Occipital lobe (tissue), 2 donors: ENCODE data around the genes AS3MT and STN1.

- RAMPAGE, long total RNA = no peak
Measured at GRCh38 chr10:102450287-102451274, 762 bp downstream of the C10orf95 start.

- RAMPAGE, long total RNA = no peak
Measured at GRCh38 chr10:102452761-102453609, 1.6 kb upstream of the C10orf95 start.

GRCh38 chr10:102648298-102648824, 4.1 kb downstream of the TRIM8 start:
- RAMPAGE, long total RNA = no peak

- RAMPAGE, long total RNA = no peak
Measured at GRCh38 chr10:102674970-102675880, 30.9 kb downstream of the TRIM8 start.

DNA sequence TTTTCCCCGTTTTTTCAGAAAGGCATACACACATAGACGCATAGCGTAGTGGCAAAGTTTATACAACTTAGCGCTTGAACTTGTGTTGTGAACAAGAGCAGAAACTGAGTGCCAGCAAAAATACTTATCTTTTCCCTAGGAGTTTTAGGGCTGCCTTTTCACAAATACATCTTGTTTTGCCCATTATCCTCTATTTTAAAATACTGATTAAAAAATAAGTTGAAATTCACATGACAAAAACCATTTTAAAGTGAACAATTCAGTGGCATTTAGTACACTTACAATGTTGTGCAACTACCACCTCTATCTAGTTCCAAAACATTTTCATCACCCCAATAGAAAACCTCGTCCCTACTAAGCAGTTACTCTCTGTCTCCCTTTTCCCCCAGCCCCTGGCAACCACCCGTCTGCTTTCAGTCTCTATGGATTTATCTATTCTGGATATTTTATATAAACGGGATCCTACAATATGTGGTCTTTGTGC, 1.4 kb downstream of the WBP1L start:
- RAMPAGE, long total RNA = no peak

GRCh38 chr10:102752497-102752920, 8.8 kb downstream of the WBP1L start:
- RAMPAGE, long total RNA = no peak

DNA sequence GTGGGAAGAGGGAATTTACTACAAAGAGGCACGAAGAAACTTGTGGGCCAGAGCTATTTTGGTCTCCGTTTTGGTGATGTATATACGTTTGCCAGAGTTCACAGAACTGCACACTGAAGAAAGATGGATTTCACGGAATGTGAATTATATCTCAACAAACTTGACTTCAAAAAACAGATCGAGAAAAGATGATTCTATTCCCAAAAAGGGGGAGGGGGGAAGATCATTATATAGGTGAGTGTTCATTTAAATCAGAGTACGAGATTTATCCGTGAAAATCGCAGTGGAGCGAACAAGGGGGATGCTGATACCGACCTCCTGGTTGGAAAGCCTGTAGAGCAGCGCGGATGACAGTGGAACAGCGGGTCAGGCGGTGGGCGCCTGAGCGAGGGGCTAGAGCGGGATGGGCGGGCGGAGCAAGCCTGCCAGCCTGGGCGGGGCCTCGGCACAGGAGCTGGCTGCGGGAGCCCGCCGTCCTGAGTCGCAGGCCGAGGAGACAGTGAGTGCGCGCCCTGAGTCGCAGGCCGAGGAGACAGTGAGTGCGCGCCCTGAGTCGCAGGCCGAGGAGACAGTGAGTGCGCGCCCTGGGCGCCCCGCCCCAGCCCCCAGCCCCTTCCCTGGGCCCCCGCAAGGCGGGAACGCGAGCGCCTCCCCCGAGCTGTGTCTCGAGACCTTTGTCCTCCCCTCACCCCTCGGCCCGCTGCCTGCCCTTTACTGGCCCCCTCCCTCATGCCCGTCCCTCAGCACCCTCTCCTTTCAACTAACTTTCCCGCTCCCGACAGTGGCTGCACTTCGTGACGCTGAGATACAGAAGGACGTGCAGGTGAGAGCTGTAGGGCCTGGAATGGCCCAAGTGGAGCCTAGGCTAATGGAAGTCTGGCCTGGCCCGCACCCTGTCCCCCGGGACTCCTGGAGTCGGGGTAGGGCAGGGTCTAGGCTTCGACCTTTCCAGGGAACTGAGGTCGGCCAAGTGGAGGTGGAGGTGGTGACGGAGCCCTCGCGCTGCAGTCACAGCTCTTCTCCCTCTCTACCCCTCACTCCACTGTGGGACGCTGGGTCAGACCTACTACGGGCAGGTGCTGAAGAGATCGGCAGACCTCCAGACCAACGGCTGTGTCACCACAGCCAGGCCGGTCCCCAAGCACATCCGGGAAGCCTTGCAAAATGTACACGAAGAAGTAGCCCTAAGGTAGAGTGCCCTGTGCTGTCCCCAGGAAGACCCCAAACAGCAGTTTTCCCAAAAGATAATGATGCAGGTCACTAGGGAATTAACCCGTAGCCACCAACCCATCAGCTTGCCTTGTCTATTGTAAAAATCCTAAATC, at the start of gene AS3MT:
Gene AS3MT, plus strand, starts transcription at position 448 of the 1,325 bp plus-strand sequence.
- RAMPAGE, long total RNA = start-site peak on the plus strand centred at position 474 of the sequence, 94 bp wide, 111 and 287 reads in 2 replicates

DNA sequence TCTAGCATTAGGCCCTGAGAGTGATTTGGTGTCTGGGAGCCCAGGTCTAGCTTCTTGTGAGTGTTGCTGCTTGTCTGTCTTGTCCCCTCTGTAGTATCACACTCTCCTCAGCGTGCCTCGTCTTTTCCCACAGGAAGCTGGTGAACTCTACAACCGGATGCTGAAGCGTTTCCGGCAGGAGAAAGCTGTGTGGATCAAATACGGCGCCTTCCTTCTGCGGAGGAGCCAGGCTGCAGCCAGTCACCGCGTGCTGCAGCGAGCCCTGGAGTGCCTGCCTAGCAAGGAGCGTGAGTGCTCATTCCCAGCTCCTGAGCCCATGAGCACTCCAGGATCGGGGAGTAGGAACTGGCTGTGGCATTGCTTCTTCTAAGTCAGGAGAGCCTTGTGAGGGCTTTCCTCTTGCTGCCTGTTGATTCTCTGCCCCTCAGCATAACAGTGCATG, 8.4 kb downstream of the CALHM2 start:
- RAMPAGE, long total RNA = no peak

DNA sequence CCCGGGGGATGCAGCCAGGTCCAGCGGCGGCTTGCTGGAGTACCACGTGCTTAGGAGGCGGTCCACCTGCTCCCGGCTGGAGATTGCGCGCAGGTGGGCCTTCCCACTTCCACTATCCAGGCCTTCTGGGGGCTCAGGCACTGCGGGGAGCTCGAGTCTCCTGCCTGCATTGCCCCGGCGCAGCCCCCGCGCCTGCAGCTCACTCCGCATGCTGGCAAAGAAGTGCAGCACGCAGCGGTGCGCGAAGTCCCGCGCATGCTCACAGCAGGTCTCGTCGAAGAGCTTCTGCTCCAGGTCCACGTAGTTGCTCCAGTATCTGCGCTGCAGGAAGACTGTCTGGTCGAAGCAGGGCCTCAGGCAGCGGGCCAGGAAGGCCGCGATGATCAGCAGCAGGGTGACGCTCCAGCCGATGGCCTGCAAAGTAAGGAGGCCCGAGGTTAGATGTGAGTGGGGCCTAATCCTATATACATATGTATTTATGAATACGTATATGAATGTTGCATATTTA, 5.7 kb downstream of the CALHM3 start:
- RAMPAGE, long total RNA = no peak

GRCh38 chr10:103548607-103549596, 55.4 kb downstream of the NEURL1 start:
- RAMPAGE, long total RNA = no peak

GRCh38 chr10:103649430-103649848, 155.9 kb downstream of the NEURL1 start:
- RAMPAGE, long total RNA = no peak

GRCh38 chr10:103682036-103682697, 173.2 kb downstream of the SH3PXD2A start:
- RAMPAGE, long total RNA = no peak

- RAMPAGE, long total RNA = no peak
Measured at GRCh38 chr10:103712233-103712567, 143.2 kb downstream of the SH3PXD2A start.

- RAMPAGE, long total RNA = no peak
Measured at GRCh38 chr10:103759004-103759969, 96.1 kb downstream of the SH3PXD2A start.

DNA sequence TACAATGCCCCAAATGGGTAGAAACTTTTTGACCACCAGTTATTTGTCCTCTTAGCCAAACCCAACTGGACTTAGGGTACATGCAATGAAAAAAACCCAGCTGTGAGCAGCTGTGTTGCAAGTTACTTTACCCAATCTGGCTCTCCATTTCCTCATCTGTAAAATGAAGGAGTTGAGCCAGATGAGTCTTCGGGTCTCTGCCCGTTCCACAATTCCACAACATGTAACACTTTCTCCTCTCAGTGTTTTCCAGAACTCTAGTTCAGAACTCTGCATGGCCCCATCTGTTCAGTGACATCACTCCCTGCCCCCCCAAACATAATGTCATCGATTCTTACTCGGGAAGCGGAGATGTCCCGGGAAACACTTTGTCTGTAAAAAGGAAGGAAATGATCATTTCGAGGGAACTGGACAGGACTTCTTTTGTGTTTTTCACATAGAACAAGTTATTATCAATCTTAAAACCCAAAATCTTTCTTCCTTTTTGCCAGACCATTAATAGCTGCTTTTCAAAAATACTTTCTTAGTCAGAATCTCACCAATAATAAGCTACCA, 2.5 kb downstream of the SH3PXD2A start:
- RAMPAGE, long total RNA = no peak

DNA sequence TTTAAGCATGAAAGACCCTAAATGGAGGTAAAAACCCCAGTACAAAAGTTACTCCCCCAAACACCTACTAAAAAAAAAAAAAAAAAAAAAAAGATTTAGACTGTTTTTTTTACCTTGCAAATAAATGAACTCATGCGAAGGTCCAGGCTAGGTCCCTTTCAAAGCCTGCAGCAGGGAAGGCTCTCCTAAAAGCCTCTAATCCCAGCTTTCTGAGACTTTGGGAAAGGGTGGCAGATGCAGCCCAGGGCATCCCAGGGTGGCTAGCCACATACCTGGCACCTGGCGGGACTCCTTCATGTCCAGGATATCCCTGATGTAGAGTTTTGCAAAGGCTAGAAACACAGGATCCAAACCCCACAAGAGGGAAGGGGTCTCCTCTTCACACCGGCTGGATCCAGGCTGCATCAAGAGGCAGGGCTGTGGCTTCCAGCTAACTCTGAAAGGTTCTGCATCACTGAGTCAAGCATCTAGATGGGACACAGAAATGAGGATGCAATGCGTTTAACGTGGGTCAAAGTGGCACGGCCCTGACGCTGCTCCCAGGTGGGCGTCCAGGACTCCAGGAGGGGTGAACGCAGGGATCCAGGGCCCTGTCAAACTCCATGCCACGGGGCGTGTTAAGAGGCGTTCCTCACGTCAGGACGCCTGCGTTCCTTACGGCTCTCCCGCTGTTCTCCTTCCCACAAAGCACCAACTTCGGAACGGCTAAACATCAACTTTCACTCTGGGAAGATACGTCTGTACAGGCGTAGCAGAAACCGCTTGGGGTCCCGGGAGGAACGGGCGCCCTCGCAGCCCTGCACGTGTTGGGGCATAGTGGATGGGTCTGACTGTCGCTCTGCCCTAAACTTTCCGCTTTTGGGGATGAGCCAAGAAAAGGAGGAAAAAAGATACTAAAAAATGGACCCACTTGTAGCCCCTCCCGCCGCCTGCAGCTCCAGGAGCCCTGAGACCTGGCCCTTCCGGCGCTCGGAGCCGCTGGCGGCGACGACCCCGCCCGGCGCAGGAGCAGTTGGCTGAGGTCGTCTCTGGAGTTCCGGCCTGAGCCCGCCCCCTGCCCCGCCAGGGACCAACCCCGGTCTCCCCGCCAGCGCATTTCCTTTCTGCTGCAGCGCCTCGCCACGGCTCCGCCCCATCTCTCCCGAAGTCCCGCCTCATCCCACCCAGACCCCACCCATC, at the start of gene STN1:
Gene STN1, minus strand, starts transcription at position 995 of the 1,179 bp plus-strand sequence.
- RAMPAGE, long total RNA = start-site peak on the minus strand centred at position 964 of the sequence, 51 bp wide, 40 and 75 reads in 2 replicates

DNA sequence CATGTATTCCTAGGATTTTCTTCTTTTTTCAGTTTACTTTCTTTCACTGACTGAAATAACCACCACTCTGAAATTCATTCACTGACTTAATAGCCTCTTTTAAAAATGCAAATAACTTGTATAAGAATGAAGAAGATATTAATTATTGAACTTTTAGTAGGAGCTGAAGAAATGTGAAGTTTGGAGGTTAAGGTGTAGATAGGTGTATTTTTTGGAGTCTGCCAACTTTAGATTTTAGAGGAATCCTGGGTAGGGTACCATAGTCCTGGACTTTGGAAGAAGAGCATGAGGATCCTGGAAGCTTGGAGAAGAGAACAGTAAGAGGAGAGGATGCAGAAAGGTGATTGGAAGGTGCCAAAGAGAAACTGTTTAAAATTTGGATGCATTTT, 37.3 kb downstream of the SLK start:
- RAMPAGE, long total RNA = no peak

DNA sequence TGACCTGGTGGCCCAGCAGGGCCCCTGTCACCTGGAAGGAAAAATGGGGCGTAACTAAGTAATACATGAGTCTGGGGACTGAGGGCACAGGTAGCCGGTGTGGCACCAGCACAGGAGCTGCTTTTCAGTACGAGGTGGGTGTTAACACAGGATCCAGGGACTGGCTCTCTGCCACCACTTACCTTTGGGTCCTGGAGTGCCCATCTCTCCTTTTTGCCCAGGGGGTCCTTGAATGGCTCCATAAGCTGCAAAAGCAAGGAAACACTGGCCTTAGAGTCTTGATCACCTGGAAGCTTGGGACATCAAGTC, 53.0 kb downstream of the COL17A1 start:
- RAMPAGE, long total RNA = no peak

DNA sequence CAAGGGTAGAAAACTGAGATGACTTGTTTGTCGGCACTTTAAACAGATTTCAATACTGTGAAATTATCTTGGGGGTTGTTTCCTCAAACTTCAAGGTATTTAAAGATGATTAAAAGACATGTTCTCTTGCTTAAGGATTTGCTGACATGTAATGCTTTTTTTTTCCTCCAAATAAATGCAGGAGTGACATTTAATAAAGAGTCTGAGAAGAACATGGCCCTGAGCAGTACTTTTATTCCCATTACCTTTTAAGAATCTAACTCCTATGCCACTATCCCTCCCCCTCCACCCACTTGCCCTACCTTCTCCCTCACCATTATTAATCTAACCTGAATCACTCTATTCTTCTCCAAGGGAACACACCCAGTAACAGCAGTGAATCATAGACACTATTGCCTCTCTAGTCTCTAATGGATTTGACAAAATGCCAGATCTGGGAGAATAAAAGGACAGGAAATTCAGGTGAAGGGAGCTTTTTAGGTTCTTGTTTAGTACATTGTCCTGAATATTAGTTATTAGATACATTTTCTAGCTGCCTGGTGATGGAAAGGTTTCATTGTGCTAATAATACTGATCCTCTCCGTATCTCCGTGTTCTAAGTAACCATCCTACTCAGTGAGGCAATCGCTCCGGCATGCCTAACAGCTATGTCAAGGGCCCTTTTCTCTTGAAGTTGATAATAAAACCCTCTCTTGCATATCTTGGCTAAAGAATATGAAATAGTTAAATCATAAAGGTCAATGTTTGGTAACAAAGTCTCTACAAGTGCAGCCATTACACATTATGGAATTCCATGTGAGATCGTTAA, 4.2 kb upstream of the SFR1 start:
- RAMPAGE, long total RNA = no peak

GRCh38 chr10:104256200-104256830, 1.6 kb downstream of the GSTO1 start:
- RAMPAGE, long total RNA = no peak